Thoracic aorta endothelial cell (primary cell): Measurements from ENCODE around the genes ZIC3, SPANXB1, MAGEC1 and FMR1NB.

GRCh38 chrX:137565231-137566196 lies at the start of gene ZIC3:
Gene ZIC3 (plus strand): TSS chrX:137566127.
- CAGE, long polyA plus RNA: no peak

GRCh38 chrX:137997955-137998269 lies 432.0 kb downstream of the ZIC3 start:
- CAGE, long polyA plus RNA: no peak

DNA sequence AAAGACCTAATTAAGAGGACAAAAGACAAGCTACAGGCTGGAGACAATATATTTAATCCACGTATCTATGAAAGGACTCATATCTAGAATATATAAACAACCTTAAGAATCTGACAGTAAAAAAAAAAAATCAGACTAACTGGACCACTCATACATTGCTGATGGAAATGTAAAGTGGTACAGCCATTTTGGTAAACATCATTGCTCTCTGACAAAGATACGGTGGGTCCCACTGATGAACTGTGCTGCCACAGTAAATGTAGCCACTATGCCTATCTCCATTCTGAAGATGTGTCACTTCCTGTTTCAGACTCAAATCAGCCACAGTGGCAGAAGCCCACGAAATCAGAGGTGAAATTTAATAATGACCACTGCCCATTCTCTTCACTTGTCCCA lies 304 bp upstream of the F9 start:
- CAGE, long polyA plus RNA: no peak

DNA sequence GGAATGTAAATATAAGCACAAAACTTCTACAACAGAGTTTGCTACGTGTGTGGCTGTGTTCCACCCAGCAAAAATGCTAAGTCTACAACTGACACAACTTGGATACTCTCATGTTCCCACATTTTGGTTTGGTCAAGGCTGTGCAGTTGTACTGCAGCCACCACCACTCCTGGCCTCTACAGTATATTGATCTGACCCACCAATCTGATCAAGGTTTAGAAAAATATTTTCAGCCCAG lies 12.1 kb downstream of the F9 start:
- CAGE, long polyA plus RNA: no peak

GRCh38 chrX:139726970-139728039 lies 19.3 kb upstream of the MCF2 start:
- CAGE, long polyA plus RNA: no peak

- CAGE, long polyA plus RNA: no peak
These were observed 1.0 kb upstream of the ATP11C start for GRCh38 chrX:139933952-139934241.

- CAGE, long polyA plus RNA: no peak
These were observed 3.1 kb upstream of the SOX3 start for GRCh38 chrX:140507931-140508329.

GRCh38 chrX:140945185-140945684 lies 57.2 kb upstream of the SPANXB1 start:
- CAGE, long polyA plus RNA: no peak

DNA sequence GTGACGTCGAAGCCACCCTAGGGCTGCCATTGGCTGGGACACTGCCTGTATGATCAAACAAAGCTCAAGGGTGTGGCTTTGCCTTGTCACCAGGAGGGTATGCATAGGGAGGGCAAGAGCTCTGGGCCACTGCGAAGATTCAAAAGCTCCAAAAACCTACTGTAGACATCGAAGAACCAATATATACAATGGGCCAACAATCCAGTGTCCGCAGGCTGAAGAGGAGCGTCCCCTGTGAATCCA lies at the start of gene SPANXB1:
Gene SPANXB1, plus strand, starts transcription at position 89 of the 243 bp plus-strand sequence.
- CAGE, long polyA plus RNA: no peak

DNA sequence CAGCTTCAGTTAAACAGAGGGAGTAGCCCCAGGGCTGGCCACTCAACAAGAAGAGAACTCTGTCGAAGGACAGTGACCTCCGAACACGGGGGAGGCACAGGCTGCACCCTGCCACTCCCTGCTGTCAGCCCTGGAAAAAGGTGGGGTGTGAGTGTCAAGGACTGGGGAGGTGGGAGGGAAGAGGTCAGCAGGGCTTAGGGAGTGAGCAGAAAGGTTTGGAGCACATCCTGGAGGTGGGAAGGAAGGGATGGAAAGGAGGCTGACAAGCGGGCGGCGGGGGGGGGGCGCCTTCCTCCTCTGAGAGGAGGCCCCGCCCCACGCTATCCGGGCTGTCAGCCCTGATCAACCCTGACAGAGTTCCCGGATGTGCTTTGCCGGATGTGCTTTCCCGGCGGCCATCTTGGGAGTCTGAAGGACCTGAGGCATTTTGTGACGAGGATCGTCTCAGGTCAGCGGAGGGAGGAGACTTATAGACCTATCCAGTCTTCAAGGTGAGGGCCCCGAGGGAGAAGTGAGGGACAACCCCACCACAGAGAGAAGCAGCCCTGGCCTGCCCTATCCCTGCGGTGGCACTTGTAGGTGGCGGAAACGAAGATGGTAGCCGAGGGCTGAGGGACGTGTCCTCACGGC lies at the start of gene MAGEC1:
Gene MAGEC1, plus strand, starts transcription at position 407 of the 630 bp plus-strand sequence.
- CAGE, long polyA plus RNA: no peak

DNA sequence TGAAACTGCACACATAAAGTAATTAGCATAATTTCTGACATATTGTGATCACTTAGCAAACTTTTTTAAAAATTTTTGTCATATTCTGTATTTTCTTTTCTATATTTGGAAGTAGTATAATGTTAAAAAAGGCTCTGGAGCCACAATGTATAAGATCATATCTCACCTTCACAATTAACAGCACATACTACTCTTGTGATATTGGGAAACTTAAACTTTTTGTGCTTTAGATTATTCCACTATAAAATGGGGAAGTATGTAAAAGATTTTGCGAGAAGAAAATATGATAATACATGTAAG lies 322.6 kb upstream of the SPANXN4 start:
- CAGE, long polyA plus RNA: no peak

DNA sequence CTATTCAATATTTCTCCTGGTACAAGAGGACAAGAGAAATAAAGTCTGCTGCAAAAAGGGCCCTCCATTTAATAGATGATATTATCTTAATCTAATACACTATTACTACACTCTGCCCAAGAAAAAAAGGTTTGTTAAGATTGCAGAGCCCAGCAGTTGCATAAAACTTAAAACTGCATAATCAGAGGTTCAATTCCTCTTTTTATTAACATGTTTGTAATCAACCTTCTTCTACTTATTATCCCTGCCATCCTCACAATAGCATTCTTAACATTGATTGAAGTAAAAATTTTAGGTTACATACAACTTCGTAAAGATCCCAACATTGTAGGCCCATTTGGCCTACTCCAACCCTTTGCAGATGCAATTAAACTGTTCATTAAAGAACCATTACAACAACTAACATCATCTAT lies 84.4 kb downstream of the SPANXN3 start:
- CAGE, long polyA plus RNA: no peak

- CAGE, long polyA plus RNA: no peak
These were observed 23.4 kb downstream of the FMR1 start for GRCh38 chrX:147935122-147935548.

DNA sequence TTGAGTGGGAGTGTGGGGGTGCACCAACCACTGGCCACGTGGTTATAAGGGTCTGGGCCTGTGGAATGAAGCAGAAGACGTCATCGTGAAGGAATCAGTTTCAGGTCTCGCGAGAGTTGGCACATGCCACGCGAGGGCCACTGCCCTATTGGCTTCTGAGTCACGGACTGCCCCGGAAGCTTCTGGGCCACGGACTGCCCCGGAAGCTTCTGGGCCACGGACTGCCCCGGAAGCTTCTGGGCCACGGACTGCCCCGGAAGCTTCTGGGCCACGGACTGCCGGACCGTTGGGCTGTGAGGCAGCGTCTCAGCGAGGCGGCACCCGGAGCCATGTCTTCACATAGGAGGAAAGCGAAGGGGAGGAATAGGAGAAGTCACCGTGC lies at the start of gene FMR1NB:
Gene FMR1NB, plus strand, starts transcription at position 264 of the 382 bp plus-strand sequence.
- CAGE, long polyA plus RNA: no peak

GRCh38 chrX:148310315-148310787 lies 190.1 kb upstream of the AFF2 start:
- CAGE, long polyA plus RNA: no peak

DNA sequence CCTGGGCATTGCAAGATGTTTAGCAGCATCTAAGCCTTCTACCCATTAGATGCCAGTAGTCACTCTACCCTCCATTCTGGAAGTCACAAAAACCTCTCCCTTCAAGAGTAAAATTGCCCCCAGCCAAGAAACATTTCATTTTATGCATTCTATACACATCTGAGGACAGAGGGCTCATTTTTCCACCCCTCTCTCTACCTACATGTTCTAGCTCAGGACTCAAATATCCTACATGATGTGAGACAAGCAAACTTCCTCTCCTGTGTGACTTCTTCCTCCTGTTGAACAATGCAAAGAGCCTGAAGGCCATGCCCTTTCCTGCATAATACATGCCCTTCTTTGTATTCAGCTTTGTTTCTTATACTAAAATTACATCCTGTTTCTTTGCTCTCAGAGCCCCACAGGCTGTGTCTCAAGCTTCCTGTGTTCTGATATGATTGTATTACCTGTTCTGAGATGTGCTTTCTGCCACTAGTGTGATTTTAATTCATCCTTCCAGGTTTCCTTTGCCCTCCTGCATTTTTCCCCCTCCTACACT lies 166.5 kb upstream of the AFF2 start:
- CAGE, long polyA plus RNA: no peak

GRCh38 chrX:148459157-148459751 lies 41.2 kb upstream of the AFF2 start:
- CAGE, long polyA plus RNA: no peak

DNA sequence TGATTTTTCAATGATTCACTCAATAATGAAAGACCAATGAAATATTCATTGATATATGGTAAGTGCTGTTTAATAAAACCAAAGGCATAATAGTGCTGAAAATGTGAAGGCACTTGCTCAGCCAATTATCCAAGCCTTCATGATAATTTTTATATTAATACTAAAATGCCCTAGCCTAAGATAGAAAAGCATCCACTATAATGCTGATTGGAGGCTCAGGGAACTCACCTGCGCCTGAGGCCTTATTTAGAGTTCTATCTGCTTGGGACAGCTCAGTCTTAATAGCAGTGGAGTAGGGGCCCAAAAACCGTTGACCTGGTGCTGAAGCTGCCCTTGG lies 434.2 kb downstream of the ENSG00000287585 start:
- CAGE, long polyA plus RNA: no peak

DNA sequence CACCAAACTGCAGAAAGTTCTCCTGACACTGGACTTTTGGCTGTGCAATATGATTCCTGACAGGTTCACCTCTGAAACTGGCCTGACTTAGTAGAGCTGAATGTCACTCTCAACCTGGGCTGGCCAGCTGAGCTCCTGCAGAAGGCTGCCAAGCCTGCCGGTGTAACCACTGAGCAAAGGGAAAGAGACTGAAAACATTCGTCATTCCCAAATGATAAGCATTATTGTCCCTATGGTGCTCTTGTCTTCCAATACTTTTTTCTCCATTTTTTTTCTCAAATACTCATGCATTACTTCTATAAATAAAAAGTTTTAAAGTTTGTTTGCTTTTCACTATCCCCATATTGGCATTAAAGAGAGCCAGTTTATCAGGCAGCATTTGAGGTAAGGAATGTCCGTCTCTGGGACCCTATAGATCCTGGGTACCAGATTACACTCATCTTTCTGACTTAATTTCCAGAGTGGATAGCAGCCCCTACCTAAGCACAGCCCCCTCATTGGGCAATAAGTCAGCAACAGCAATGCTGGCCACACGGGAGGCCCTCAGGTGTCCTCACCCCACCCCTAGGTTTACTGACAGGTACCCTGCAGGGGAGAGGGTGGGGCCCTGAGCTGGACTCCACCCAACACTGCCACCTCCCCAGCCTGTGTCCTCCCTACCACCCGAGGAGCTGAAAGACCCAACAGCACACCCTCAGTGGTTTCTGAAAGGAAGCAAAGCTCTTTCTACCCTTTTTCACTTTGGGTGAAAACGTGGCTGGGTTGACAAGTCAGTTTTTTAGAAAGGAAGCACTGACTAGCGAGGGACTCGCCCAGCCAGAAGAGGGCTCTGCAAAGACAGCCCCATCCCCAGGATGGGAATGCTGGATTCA lies 2.5 kb downstream of the IDS start:
- CAGE, long polyA plus RNA: no peak

DNA sequence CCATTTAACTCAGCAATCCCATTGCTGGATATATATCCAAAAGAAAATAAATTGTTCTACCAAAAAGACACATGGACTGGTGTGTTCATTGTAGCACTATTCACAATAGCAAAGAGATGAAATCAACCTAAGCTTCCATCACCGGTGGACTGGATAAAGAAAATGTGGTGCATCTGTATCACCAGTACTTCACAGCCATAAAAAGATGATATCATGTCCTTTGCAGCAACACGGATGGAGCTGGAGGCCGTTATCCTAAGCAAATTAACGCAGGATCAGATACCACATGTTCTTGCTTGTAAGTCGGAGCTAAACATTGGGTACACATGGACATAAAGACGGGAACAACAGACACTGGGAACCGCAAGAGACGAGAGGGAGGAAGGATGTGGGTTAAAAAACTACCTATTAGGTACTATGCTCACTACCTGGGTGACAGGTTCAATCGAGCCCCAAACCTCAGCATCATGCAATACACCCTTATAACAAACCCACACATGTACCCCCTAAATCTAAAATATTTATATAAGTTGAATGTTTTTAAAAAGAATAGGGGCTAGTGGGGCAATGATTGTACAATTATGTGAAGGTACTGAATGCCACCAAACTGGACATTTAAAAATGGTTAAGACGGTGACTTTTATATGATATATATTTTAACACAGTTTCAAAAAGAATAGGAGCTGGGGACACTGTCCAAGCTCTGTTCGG lies 16.4 kb upstream of the IDS start:
- CAGE, long polyA plus RNA: no peak